SK-N-DZ (cell line): Measurements from ENCODE around the genes DEGS2 and BEGAIN.

DNA sequence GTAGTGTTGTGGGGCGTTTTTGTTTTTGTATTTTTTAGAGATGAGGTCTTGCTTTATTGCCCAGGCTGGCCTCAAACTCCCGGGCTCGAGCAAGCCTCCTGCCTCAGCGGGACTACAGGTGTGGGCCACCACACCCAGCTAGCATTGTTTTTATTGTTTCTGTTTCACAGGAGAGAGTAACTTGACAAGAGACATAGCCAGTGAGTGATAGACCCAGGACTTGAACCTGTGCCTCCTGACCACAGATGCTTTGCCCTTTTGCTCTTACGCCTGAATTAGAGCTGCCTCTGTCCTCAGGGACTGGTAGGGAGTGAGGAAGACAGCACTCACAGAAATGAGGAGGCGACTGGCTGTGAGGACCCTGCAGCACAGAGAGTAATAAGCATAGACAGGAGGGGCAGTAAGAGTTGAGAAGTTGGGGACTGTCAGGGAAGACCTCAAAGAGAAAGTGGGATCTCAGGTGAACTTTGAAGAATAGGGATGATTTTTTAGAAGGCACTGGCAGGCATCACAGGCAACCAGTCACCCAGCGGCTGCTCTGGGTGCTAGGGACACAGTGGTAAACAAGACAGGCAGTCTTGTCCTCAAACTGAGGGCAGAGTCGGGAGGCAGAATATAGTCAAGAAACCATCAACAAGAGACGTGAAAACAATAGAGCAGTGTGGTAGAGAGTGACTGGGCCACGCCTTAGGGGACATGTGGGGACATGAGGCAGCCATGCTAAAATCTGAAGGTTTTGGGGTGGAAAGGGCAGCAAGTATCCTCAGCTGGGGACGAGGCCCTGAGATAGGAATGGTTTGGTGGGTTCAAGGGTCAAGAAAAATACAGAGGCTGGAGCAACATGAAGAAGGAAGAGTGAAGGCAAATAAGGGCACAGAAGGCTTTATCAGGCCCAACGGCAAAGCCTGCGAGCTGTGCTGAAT lies 2.5 kb downstream of the EVL start:
RAMPAGE:
- cytosol, long total RNA, result no peak
- nucleus, long total RNA, result no peak

DNA sequence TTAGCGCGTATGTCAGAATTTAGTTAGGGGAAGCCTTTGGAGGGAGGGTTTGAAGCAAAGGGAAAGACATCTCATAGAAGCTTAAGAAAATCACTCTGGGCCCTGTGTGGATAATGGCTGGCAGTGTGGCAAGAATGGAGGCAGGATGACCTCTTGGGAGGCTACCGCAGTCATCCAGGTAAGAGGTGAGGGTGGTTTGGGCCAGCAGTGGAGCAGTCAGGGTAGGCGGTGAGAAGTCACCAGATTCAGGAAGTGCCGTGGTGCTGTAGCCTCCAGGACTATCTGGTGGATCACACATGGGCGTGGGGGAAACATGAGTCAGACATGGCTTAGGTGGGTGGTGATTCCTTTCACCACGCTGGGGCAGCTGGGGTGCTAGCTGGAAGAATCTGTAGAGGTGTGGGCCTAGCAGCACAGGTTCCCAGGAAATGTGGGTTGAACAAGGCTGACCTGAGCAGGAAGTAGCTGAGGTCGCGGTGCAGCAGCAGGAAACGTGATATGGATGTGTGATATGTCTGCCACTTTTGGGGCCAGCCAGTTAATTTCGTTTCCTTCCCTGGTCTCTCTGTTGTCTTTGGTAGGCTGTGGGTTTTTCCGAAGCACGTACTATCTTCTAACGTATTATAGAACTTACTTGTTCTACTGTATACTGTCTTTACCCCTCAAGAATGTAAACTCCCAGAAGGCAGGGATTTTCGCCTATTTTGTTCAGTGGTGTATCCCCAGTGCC lies 3.3 kb downstream of the EVL start:
RAMPAGE:
- cytosol, long total RNA, result no peak
- nucleus, long total RNA, result no peak

DNA sequence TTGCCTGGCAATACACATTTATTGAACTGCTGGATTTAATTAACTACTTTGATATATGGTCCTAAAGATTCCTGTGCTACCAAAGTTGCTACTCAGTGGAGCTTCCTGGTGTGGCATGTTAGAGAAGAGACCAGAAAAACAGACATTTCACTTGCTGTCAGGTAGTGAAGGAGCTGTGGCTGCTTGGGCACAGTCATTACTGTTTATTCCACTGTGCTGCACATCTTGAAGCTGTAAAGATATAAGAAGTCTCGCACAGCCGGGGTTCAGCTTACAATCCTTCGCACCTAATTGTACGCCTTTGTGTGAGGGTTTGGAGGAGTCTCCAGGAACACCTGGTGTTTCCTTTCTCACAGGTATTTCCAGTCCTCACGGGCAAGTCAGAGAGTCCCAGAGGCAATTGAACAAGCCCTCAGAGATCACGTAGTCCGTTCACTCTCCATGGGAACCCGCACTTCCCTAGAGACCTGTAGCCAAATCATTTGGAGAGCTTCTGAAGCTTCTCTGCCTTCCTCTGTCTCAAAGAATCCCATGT lies 4.0 kb downstream of the EVL start:
RAMPAGE:
- cytosol, long total RNA, result no peak
- nucleus, long total RNA, result no peak

DNA sequence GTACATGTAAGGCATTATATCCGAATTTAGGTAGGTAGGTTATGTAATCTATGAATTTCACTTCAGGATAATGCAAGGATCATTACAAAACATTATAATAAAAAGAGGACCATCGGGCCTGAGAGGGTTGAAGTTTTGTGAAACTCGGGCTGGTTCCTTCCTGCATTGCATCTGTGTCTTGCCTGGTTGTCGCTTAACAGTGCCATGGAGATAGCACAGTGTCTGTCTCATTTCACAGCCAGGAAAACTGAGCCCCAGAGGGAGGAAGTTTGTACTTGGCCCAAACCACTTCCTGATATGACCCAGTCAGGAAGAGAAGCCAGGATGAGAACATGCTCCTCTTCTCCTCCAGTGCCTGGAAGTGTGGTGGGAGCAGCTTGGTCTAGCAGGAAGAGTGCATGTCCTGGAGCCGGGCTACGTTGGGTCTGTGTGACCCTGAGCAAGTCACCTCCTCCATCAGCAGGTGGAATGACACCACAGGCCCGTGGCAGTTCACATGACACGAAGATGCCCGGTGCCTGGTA lies 41.4 kb downstream of the EVL start:
RAMPAGE:
- cytosol, long total RNA, result no peak
- nucleus, long total RNA, result no peak

RAMPAGE:
- cytosol, long total RNA, result no peak
- nucleus, long total RNA, result no peak
Observed at GRCh38 chr14:100131086-100131743, 28.2 kb downstream of the DEGS2 start.

DNA sequence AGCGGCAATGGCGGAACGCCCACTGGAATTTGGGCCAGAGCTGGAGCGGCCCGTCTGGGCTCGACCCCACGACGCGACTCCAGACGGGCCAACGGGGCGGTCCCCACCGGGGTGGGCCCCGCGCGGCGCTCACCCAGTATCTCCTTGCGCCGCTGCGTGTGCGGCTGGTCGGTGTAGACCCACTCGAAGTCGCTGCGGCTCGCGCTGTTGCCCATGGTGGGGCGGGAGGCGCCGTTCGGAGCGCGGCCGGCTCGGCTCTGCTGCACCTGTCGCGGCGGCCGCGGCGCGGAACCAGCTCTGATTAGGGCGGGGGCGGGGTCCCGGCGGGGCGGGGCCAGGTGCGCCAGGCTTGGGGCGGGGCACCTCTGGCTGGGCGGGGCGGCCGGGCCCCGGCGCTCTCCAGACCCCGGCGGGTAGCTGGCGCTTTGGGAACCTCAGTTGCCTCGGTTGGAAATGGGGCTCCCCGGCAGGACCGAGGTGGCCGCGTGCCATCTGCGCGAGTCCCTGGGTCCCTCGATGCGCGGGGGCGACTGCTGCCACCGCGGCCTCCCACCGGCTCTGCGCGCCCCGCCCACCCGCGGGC lies at the start of gene DEGS2:
DEGS2 (minus strand) TSS at position 273 of the 583 bp plus-strand sequence.
RAMPAGE:
- cytosol, long total RNA, result no peak
- nucleus, long total RNA, result no peak

DNA sequence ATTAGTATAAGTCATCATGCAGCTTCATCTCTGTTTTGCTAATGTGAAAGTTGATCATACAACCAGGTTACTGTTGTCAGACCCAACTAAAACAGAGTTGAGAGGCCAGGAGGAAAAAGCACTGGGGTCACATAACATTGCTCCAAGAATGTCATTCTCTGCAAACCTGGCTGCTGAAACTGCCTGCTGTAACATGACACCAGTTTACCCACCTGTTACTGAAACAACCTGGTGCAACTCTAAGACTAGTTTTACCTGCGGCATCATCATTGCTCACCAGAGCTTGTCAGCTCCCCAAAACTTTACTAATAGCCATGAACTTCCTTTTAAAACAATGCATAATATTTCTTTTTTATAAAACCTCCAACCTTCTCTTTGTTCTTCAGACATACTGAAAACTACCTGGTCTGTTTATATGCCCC lies 30.7 kb upstream of the DEGS2 start:
RAMPAGE:
- cytosol, long total RNA, result no peak
- nucleus, long total RNA, result no peak

RAMPAGE:
- cytosol, long total RNA, result no peak
- nucleus, long total RNA, result no peak
Observed at GRCh38 chr14:100207618-100208070, 31.3 kb upstream of the YY1 start.

GRCh38 chr14:100237499-100237879 lies 1.5 kb upstream of the YY1 start:
RAMPAGE:
- cytosol, long total RNA, result no peak
- nucleus, long total RNA, result no peak

DNA sequence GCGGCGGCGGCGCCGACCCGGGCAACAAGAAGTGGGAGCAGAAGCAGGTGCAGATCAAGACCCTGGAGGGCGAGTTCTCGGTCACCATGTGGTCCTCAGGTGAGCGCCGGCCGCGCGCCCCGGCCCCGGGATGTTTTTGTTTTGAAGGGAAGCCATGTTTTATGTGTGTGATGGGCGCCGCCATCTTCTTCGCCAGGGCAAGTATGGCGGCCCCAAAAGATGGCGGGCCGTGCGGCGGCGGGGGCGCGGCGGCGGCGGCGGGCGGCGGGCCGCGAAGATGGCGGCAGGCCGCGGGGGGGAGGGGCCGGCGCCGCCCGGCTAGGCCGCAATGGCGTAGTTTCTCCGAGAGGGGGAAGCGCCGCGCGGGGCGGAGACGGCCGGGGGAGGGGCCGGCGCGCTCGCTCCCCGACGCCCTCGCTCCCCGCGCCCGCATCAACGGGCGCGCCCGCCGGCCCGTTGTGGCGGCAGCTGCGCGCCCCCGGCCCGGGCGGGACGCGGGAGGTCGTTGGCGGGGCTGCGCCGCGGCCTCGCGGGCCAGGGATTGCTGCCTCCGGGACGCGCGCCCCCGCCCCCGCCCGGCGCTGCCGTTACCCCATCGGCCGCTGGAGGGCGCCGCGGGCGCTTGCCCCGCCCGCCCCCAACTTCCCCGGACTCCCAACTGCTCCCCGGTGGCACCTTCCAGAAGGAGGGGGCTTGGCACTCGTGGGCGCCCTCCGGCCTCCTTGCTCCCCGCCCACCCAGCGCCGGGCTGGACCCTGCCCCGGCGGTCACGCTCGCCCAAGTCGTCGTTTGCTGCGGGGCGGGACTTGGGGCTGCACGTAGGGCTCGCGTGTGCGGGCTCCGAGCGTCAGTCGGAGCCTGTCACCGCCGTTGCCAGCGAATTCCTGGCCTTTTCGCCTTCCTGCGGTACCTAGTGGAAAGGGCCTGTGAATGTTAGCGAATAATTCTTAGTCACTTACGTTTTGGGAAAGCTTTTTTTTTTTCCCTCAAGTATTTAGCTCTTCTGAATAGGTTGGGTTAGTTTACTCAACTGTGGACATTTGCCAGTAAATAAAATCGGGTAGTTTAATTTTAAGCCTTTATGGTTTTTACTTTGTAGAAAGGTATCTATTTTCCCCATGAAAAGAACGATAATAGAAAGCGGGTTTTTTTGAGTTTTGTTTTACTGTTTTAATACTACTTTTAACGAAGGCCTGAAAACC lies 1.3 kb downstream of the YY1 start:
RAMPAGE:
- cytosol, long total RNA, result no peak
- nucleus, long total RNA, result no peak

DNA sequence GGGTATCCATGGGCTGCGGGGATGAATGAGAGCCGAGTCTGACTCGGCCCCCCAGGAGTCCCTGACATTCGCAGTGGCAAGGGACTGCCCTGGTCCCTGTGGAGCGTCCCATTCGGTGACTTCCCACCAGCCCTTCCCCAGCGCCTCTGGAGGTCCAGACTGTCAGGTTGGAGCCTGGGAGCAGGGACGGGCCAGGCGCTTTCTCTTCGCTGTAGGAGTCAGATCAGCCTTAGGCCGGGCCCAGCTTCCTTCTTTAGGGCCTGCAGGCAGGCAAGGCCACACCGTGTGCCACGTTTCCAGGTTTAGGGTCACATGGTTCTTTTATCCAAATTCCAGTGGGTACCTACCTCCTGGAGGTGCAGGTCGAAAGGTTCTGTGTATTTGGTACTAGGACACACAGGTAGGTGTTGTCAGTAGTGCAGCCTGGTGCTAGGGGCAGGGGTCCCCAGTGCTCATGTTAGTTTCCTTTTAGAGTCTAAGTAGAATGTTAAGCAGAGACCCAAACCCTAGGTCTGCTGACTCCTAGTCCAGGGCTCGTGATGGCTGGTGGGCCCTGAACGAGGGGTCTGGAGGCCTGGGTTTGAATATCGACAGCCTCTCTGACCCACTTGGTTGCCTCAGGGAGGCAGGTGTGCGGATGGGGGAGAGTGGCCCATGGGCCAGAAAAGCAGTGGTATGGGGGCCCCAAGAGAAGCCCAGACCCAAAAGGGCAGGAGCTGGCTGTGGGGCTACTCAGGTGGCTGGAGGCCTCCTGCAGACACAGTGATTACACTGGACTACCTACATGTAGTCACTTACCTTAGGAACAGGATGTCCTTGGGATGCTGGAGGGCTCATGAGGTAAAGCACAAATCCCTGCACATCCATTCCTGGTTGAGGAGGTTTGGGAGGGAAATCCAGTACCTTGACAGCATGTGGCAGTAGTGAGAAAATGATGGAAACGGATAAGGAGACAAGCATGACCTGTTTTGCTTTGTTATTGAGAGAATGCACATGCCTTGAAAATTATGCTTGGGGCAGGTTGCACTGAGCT lies 1.4 kb upstream of the SLC25A29 start:
RAMPAGE:
- cytosol, long total RNA, result no peak
- nucleus, long total RNA, result no peak

DNA sequence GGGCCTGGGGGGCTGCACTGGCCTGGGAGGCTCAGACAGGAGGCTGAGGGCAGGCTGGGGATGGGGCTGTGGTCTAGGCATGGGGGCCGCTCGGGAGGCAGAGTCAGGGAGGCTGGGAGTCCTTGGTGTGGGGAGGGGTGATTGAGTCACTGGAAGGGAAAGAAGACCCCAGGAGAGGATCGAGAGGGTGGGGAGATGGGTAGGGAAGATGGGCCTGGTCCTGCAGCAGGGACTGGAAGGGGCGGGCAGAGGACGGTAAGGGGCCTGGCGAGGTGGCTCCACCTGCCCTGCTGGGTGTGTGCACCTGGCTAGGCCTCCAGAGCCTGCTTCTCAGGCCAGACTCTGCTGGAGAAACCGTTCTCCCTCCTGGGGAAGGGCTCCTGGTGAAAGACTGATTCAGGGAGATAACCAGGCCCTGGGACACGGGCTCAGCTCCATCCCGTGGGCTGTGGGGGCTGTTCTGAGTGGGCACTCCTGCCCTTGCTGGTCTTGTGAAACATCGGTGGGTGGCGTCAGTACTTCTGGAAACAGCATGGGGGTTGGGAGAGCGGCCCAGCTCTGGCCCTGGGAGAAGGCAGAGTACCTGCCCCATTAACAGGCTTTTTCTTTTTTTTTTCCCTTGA lies 594 bp downstream of the SLC25A47 start:
RAMPAGE:
- cytosol, long total RNA, result no peak
- nucleus, long total RNA, result no peak

GRCh38 chr14:100333793-100334770 lies 10.9 kb downstream of the SLC25A47 start:
RAMPAGE:
- cytosol, long total RNA, result no peak
- nucleus, long total RNA, result no peak

DNA sequence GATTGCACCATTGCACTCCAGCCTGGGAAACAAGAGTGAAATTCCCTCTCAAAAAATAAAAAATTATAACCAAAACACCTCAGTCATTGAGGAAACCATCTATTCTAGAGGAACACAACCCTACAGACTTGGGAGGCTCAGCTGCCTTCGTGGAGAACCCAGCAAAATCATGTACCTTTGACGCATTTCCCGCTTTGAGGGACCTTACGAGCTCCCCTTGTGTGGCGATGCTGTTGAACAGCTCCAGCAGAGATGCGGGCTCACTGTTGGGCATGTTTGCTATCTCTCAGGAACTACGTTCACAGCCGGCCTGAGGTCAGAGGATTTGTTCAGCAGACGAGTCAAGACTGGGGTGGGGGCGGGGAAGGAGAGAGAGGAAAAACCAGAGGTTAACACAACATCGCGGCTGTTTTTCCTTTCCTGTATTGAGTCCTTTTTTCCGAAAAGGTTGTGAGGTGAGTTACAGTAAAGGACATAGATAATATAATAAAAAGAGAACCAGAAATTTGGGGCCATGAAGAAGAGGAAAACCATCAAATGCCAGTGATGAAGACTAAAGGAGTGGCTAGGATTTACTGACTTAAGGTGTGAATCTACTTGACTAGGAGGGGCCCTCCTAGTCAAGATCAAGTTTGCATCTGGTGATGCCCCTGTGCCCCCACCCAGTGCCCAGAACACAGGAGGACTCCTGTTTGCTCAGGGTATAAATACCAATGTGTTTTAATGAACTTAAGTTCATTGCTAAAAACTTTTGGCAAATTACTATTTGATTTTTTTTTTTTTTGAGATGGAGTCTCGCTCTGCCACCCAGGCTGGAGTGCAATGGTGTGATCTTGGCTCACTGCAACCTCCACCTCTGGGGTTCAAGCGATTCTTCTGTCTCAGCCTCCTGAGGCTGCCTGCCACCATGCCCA lies 6.0 kb downstream of the WARS1 start:
RAMPAGE:
- cytosol, long total RNA, result no peak
- nucleus, long total RNA, result no peak

DNA sequence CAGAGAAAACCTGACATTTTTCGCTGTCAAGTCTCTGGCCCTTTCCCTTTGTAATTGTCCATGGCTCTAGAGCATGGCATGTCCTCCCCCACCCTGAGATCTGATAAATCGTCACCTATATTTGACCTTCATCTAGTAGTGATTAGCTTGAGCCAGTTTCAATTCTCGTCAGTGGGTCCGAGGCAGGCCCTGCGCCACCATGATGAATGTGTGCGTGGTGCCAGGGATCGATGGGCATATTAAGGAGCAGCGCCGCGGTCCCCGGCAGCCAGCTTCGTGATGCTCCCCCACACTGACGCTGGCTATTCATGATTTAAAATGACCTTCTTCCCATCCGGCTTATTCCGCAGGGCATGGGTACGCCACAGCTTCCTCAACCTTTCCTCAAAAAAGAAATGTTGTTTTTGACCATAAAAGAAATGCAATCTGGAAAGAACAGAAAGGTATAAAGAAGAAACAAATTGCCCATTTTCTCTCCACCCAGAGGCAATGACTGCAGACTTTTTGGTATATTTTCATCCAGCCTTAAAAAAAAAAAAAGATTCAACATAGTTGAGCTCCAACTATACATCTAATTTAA lies 14.9 kb downstream of the WDR25 start:
RAMPAGE:
- cytosol, long total RNA, result no peak
- nucleus, long total RNA, result no peak

DNA sequence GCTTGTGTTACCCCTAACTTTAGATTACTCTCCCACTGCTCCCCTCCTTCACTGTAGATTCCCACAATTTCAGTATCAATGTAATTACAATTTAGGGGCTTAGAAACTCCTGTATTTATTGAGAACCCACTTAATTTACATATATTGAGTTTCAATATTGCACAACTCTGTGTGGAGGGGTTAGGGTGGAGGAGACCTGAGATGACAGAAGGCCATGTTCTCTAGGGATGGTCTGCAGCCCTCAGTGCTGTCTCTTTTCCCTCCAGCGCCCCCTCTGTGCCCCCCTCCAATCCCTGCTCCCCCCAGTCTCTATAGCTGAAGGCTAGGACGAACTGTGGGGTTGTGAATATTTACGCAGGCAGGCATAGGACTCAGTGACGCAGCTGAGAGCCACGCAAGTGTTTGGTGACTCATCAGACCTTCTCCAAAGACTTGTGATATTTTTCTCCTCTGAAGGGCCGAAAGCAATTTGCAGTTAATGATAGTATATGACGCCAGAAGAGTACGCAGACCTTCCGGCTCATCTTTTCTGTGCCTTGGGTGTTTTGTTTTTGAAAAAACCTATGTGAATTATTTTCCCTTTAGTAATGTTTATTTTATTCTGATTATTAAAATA lies 32.1 kb downstream of the WDR25 start:
RAMPAGE:
- cytosol, long total RNA, result no peak
- nucleus, long total RNA, result no peak

DNA sequence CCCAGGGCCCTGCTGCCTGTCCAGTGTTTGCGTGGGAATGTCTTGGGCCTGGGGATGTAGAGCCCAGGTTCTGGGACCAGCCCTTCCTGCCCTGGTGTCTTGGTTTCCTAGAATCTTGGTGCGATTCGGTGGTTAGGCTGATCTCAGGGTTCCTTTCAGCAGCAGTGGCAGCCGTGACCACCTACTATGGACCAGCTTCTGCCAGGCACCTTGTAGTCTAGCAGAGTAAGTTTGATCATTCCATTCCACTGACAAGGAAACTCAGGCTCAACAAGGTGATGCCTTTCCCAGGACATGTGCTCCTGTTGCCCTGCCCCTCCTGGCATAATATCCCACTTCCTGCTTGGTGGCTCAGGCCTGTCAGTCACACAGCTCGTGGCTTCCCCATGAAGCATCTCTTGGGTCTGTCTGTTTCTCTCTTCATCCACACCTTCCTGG lies 48.3 kb downstream of the WDR25 start:
RAMPAGE:
- cytosol, long total RNA, result no peak
- nucleus, long total RNA, result no peak

DNA sequence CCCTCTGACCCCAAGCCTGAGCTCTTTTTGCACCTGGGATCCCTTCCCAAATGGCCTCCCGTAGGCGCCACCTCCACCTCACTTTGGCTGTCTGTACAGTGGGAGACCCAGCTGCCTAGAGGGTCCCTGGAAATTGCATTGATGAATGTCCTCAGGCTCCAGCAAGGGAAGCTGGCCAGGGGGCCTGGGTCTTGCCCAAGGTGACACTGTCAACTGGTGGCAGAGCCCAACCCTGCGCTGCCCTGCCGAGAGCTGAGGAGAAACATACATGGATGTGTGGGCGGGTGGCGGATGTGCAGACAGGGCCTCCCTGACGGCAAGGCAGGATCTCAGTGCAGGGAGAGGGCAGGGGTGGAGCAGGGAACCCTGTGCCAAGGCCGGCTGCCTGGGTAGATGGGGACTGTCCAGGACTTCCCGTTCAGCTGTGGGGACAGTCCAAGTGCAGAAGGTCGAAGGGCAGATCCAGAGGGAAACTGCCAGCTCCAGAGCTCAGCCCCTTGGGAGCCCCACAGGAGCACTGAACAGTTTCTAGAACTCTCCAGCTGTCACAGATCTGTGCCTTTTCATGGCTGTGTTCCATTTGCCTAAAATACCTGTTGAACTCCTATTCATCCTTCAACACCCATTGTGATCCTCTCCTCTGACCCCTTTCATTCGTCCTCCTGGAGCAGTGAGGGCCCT lies 53.1 kb downstream of the BEGAIN start:
RAMPAGE:
- cytosol, long total RNA, result no peak
- nucleus, long total RNA, result no peak

GRCh38 chr14:100553589-100554702 lies 33.3 kb downstream of the BEGAIN start:
RAMPAGE:
- cytosol, long total RNA, result no peak
- nucleus, long total RNA, result no peak

DNA sequence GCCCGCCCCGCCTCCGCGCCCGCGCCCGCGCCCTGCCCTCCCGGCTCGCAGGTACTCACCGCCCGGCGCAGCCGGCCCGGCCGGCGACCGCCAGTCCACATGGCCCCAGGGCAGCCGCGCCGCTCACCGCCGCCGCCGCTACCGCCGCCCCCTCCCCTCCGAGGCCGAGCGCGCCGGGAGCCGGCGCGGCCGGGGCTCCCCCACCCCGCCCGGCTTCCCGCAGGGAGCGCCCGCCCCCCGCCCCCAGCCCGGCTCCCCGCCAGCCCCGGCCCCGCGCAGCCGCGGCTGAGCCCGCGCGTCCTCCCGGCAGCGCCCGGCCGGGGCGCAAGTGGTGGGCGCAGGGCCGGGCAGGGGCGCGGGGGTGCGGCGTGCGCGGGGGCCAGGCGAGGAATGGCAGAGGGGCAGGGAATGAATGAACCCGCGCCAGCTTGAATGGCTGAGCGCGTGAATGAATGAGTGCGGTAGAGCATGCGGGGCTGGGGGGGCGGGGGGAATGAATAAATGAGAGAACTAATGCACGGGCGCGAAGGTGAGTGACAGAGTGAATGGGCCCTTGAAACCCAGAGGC lies at the start of gene BEGAIN:
BEGAIN (minus strand) TSS at position 228 of the 568 bp plus-strand sequence.
RAMPAGE:
- cytosol, long total RNA, result no peak
- nucleus, long total RNA, result no peak